Camera-type eye (tissue), 1 donor: ENCODE results near the gene FOXQ1.

- RAMPAGE, long total RNA = no peak
Observed at GRCh38 chr6:291175-291905, 947 bp upstream of the DUSP22 start.

GRCh38 chr6:320624-320974 lies 28.3 kb downstream of the DUSP22 start:
- RAMPAGE, long total RNA = no peak

DNA sequence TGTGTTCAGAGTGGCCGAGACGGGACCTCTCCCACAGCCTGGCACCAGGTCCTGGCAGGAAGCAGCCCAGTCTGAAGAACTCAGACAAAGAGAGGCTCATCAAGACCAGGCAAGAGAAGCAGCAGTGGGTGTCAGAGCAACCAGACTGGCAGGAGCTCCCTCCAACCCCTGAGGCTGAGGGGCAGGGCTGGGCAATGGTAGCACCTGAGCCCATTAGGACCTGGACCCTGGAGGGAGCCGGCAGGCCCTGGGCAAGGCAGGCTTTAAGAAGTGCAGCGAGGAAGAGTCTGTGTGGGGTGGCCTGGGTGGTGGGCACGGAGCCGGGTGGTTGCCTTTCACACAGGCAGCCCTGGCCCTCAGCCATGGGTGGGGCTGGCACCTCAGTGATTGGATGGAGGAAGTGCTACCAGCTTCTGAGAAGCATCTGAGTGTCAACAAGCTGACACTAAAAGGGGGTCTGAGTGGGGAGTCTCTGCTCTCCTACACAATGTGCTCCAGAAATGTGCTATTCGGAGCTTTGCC lies 33.1 kb upstream of the IRF4 start:
- RAMPAGE, long total RNA = no peak

GRCh38 chr6:359330-359887 lies 32.1 kb upstream of the IRF4 start:
- RAMPAGE, long total RNA = no peak

DNA sequence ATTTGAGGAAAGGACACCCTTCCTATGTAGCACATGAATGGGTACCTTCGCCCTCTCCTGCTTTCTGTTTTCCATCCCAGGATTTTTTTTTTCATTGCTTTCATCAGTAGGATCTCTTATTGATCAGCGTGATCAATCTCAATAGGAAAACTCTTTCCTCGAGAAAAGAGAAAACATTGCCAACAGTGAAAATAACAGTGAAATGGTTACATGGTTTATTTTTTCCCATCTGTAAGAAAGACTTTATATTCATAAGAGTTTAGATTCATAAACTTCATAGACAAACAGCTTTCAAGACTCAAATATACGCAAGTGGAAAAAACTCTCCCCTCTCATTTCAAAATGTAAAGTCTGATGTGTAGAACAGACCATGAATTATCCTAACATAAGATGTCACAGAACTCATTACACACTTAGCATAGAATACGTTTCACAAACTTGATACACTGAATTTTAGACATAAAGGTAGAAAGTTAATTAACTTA lies 118.8 kb downstream of the IRF4 start:
- RAMPAGE, long total RNA = no peak

- RAMPAGE, long total RNA = no peak
Observed at GRCh38 chr6:884298-884928, 191.5 kb upstream of the EXOC2 start.

DNA sequence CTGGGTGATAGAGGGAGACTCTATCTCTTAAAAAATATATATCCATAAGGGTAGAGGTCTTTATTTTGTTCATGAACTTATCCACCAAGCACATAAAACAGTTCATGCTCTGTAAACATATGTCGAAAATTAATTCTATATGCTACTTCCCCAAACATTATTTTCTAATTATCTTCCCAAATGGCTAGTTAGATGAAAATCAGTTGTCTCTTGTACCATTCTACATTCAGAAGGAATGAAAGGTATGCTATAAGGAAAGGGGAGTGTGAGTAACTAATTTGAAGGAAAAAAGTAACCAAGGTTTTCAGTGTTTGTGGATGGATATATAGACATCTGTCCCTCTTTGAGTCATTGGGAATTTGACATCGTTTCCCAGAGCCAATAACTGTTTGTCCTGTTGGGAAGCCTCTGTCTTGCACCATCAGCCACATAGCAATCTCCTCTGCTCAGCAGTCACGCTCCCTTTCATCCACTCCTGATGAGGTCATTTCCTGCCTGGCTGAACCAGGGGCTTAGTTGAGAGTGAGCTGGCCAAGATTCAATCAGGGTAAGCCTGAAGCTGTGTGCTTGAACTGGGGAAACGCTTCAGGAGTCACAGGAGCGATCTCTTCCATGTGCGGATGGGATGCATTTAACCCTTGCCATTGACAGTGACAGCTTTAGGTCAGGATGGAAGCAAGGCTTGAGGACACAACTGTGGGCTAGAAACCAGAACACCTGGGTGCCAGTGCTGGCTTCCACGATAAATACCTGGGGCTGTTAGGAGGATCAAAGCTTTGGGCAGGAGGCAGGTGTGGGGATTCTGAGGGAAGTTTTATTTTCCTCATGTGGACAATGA lies 121.6 kb upstream of the FOXQ1 start:
- RAMPAGE, long total RNA = no peak

GRCh38 chr6:1311354-1312437 lies at the start of gene FOXQ1:
Gene FOXQ1 (plus strand): TSS chr6:1312098.
- RAMPAGE, long total RNA = start-site peak on the plus strand at chr6:1312089-1312100, 90 reads

- RAMPAGE, long total RNA = no peak
Observed at GRCh38 chr6:1312438-1313053, 648 bp downstream of the FOXQ1 start.

DNA sequence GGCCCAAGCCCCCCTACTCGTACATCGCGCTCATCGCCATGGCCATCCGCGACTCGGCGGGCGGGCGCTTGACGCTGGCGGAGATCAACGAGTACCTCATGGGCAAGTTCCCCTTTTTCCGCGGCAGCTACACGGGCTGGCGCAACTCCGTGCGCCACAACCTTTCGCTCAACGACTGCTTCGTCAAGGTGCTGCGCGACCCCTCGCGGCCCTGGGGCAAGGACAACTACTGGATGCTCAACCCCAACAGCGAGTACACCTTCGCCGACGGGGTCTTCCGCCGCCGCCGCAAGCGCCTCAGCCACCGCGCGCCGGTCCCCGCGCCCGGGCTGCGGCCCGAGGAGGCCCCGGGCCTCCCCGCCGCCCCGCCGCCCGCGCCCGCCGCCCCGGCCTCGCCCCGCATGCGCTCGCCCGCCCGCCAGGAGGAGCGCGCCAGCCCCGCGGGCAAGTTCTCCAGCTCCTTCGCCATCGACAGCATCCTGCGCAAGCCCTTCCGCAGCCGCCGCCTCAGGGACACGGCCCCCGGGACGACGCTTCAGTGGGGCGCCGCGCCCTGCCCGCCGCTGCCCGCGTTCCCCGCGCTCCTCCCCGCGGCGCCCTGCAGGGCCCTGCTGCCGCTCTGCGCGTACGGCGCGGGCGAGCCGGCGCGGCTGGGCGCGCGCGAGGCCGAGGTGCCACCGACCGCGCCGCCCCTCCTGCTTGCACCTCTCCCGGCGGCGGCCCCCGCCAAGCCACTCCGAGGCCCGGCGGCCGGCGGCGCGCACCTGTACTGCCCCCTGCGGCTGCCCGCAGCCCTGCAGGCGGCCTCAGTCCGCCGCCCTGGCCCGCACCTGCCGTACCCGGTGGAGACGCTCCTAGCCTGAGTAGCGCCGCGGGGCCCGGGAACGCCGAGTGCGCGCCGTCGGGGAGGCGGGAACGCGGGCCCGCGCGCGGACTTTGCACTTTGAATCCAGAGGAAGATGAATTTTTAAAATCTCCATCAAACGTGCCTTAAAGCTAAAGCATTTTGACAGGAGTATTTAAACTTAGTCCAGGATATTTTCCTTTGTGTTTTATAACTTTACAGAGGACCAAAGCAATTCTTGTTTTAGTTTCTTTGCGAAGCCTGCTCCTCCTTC lies 1.5 kb downstream of the FOXQ1 start:
- RAMPAGE, long total RNA = no peak

GRCh38 chr6:1383432-1384437 lies 5.6 kb upstream of the FOXF2 start:
- RAMPAGE, long total RNA = no peak

DNA sequence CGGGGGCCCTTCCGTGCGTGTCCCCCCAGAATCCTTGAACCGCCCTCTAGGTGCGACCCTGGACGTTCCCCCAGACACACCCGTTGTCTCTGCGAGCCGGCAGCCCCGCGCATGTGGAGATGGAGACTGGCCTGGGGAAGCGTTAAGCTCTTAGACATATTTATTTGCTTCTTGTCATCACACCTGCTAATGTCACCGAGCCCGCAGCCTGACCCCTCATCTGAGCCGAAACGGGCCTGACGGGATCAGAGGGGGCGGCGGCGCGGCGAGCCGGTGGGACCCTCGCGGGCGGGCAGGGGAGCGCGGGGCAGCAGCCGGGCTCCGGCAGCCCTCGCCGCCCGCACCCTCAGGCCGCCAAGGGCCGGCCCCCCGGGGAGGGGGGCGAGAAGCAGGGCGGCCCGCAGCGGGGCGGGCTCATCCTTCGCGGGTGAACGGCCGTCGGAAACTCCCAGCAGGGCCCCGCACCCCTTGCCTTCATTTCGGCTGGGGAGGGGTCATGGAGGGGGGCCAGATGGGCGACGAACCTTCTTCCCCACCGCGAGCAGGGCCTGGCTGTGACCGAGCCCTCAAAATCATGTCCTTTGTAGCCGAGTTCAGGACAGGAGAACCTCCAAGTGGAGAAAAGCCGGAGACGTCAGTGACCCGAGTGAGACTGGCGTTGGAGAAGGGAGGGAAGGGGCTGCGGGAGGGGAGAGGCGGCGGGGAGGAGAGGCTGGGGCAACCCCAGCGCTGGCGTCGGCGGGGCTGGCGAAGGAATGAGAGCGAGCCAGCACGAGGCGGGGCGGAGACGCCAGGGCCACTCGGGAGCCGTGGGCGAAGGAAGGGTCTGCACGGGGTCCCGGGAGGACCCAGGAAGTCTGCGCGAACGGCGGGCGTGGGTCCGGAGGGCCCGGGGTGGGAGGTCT lies 733 bp upstream of the FOXC1 start:
- RAMPAGE, long total RNA = no peak

- RAMPAGE, long total RNA = no peak
Observed at GRCh38 chr6:1802421-1803086, 192.8 kb downstream of the FOXC1 start.

DNA sequence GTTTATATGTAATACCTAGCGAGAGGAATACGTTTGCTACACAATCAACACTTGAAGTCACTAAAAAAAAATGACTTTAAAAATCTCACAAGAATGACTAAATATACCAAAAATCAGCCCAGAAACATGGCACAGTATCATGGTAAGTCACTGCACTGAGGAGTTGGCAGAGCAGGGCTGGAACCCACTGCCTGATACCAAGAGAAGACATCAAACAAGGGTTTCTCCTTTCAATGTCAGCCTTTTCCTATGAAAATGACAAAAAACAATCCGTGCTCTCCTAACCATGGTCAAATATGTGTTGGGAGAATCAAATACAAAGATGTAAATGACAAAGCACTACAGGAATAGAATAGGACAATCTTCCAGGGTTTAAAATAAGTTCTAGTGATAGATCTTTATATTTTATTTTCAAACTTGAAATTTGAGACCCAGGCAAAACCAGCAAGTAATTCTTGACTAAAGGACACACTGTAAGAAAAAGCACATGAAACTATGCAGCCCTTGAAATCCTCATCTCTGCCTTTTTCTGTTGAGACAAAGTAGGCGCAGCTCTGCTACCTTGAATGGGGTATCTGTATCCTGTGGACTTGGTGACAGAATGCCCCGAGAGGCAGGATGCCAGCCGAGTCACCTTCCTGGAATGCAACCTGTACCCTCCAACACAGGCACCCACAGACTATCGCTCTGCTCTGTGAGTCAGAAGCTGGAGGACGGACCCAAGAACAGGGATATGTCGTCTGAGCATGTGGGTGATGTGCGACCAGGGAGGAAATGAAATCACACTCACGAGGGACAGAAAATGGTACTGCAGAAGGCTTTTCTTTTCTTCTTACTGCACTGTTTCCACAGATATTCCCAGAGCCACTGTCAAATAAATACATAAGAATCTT lies 307.7 kb downstream of the FOXC1 start:
- RAMPAGE, long total RNA = no peak

DNA sequence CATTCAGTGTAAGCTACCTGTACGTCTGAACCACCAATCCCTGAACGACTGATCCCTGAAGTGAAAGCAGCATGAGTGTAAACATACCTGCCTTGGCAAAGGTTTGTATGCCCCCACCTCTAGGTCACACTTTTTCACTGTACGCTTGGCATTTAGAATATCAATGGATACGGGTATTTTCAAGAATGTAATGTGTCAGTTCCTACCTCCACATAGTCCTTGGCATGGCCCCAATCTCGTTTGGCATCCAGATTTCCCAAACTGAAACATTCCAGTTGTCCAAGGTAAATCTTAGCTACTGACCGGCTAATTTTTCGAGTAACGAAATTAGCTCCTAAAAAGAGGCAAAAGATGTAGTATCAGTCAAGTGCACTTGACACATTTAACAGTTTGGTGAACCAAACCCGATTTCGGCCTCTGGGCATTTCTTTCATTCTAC lies 315.5 kb downstream of the GMDS start:
- RAMPAGE, long total RNA = no peak

GRCh38 chr6:1952638-1953386 lies 292.6 kb downstream of the GMDS start:
- RAMPAGE, long total RNA = no peak

- RAMPAGE, long total RNA = no peak
Observed at GRCh38 chr6:2104296-2104787, 141.1 kb downstream of the GMDS start.

DNA sequence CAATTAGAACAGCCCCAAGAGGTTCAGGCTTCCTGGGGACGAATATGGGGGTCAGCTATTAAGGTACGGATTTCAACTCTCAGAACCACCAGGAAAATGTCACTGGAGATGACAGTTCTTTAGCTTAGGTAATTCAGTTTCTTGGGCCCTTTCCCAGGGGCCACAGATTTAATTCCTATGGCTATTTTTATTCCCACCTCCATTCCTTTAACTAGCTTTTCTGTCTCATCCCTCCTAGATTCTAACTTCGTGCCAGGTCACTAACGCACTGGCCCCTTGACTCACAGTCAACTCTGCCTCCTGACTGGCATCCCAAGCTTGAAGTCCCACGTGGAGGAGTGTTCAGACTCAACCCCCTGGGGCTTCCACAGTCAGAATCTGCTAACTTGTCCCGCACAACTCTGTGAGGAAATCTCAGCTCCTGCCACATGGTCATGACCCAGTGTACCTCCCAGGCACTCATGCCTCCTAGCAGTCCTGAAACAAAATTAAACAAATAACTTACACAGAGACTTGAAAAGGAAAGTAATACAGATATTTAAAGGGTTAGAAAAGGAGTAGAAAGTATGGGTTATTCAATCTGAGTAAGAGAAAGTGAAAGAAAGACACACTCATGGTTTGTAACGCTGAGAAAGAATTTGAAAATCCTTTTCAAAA lies 135.0 kb downstream of the GMDS start:
- RAMPAGE, long total RNA = no peak

DNA sequence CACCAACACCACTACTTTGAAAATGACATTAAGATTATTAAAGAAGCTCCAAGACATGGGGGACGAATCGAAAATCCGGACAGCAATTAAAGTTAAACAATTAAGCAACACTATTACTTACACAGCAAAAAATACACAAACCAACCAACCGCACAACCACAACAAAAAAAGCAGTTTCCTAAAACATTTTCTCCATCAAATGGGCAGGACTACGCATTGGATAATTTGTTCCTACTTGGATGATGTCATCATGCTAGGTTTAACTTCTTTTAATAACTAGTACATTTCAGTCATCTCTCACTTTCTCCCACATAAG lies 134.4 kb downstream of the GMDS start:
- RAMPAGE, long total RNA = no peak

GRCh38 chr6:2766353-2766642 lies 1.1 kb downstream of the WRNIP1 start:
- RAMPAGE, long total RNA = no peak